HTR-8/SVneo (cell line): ENCODE results near the gene STMP1.

DNA sequence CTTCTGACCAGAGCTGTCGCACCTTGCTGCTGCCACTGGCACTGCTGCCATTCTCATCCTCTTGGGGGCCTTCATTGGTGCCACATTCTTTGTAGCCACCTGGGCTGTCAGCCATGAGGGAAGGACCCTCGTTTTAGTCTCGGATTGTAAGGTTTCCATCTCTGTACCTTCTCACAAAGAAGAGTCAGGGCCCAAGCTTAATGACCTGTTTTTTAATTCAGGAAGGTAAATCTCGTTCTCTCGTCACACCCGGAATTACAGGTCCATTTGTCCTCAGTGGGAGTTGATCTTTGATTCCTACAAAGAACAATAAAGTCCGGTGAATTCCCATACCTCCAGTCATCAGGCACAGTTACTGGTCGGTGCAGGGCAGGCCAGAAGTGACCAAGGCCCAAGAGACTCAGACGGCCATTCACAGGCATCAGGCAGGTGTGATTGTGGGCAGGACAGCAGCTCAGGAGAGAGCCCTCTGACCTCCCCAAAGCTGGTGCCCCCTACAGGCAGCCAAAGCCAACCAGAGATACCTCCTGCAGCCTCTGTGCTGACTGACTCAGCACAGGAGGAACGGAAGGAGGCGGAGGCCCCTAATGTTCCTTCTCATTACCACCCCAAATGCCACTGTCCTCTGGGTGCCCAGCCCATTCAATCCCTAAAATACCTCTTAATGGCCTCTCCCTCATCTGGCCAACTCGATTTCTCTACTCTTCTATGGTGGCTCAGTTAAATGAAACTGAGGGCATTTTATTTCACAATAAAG is 1.6 kb downstream of the CYREN start:
- RRBS: 100% methylated on average over 2 of the region's 12 CpGs

DNA sequence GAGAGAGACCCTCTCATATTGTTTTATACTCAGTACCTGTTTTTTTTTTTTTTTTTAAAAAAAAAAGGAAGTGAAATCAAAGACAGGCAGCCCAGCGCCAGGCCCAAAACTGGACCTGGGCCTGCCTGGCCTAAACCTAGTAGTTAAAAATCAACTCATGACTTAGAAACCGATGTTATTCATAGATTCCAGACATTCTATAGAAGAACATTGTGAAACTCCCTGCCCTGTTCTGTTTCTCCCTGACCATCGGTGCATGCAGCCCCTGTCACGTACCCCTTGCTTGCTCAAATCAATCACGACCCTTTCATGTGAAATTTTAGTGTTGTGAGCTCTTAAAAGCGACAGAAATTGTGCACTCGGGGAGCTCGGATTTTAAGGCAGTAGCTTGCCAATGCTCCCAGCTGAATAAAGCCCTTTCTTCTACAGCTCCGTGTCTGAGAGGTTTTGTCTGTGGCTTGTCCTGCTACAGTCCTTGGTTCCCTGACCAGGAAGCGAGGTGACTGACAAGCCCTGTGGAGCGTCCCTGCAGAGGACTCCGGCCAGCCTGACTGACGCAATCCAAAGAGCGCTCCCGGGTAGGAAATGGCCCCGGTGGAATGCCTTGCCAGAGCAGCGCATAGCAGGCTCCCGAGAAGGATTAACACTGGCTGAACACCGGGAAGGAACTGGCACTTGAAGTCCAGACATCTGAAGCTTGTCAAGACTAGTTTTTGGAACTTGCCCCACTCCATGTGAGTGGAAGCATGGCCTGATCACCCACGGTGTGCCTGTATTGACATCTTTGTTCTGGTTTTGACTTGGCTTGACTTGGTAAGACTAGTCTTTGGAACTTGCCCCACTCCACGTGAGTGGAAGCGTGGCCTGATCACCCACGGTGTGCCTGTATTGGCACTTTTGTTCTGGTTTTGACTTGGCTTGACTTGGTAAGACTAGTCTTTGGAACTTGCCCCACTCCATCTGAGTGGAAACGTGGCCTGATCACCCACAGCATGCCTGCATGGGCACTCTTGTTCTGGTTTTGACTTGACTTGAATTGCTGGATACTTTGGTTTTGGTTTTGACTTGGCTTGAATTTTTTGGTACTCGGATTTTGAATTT is 1.1 kb upstream of the CYREN start:
- RRBS: 97% methylated on average over 2 of the region's 25 CpGs

DNA sequence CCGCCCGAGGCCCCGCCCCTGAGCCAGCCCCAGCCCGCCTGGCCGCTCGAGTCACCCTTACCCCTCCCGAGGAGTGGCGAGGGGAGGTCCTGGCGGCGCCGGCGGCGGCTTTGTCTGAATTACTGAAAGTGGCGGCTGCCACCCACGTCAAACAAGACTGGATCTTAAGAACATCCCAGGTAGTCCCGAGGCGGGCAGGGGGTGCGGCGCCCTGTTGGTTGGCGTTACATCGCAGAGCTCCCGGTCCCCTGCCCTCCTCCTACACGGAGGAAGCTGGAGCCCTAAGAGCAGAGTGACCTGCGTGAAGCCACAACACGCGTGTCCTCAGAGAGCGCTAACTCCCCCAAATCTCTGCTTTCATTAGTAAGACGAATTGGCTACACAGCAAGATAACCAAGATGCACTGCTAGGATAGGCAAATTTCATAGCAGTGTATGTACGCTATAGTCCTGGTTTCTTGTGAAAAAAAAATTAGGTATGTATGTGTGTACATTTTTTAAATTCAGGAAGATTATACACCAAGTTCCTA is 408 bp upstream of the WDR91 start:
- RRBS: 1% methylated on average over 8 of the region's 29 CpGs

GRCh38 chr7:135662157-135662761 is at the start of gene STMP1:
Gene STMP1 (plus strand): TSS chr7:135662514.
- RRBS: 1% methylated on average over 23 of the region's 61 CpGs

- RRBS: no CpG with 5 or more reads among the region's 1 CpG
Measured at GRCh38 chr7:137347312-137347830, 3.8 kb upstream of the PTN start.

DNA sequence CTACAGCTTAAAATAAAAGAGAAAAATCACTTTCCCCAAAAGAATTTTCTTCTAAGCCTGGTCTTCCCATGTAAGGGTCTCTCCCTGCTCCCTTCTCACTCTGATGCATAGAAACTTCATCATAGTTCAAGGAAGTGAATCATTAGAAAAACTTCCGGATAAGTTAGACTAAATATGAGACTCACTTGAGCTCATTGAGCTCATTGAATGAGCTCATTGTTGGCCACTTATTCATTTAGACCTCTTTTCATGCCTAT is 236.3 kb upstream of the PTN start:
- RRBS: no CpG with 5 or more reads among the region's 1 CpG

GRCh38 chr7:137940171-137940800 is 61.6 kb downstream of the CREB3L2 start:
- RRBS: no CpG with 5 or more reads among the region's 6 CpGs

DNA sequence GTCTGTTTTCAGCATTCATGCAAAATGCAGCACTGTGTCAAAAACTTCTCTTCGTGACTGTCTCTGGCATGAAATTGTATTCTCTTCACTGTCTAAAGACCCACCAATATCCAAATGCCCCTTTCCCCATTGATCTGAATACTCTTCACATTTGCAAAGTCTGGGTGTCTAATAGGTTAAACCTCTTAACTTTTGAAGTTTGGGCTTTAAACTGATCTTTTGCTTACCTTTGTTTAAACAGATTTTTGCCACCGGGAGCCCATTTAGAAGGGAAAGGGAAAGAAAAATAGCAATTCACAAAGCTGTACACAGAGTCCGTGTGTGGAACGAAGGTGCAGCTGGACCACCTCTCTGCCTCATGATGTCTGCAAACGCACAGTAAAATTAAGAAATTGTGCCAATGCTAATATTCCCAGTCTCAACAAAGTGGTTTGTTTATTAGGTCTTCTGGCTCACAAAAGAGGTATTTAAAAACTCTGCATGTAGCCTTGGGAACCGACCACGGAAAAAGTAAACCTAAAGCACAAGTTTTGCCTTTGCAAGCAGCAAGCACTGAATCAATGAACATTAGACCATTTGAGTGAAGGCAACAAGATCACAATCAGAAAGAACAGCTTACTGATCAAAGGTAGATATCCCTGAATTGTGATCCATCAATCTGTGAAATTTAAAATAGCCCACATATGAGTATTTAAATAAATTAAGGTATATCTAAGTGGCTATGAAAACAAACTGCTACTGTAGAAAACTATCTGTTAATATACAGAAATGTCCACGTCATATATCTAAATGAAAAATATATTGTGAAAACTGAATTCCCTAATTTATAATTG is 57.7 kb downstream of the CREB3L2 start:
- RRBS: no CpG with 5 or more reads among the region's 8 CpGs

DNA sequence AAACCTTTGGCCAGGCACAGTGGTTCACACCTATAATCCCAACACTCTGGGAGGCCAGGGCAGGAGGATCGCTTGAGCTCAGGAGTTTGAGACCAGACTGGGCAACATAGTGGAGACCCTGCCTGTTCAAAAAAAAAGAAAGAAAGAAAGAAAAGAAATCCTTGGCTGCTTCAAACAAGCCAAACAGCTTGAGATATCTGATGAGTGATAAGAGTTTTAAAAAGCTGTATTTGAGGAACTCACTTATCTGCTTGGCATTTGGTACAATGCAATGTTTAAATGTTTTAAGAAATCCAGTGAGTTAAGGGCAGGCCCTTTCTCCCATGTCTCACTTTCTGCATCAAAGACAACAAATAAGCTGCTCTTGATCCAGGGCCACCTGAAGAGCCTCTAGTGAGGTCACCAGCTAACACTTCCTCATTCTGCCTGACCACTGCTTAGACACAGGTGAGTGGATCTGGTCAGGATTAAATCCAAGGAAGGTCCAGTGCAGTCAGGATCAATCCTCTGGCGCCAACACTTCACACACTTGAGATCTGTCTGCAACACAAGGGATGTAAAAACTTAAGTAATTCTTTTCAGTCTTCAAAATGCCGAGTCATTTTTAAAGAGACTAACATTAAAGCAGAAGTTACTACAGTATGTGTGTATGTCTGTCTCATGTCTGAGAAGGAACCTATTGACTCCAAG is 43.4 kb downstream of the CREB3L2 start:
- RRBS: no CpG with 5 or more reads among the region's 3 CpGs

- RRBS: no CpG with 5 or more reads among the region's 15 CpGs
Measured at GRCh38 chr7:137966848-137968145, 34.6 kb downstream of the CREB3L2 start.

- RRBS: no CpG with 5 or more reads among the region's 10 CpGs
Measured at GRCh38 chr7:137999838-138000751, 1.8 kb downstream of the CREB3L2 start.

DNA sequence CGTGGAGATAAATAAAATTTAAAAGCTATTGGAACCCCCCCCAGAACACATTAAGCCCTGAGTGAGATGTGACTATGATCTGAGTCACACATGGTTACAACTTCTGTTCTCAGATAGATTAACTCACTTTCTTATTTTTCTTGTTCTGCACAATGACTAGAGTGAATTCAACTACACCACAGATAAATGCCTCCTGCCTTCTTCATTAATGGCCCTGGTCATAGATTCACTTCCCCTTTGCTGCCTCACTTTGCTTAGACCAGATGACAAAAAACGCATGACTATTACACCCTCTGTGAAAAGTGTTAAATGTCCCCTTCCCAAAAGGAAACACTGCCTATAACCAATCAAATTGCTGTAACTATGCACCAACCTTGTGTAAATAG is 49.3 kb downstream of the AKR1D1 start:
- RRBS: no CpG with 5 or more reads among the region's 2 CpGs

- RRBS: no CpG with 5 or more reads among the region's 4 CpGs
Measured at GRCh38 chr7:138727732-138728104, 26.6 kb upstream of the SVOPL start.

GRCh38 chr7:138917069-138917815 is 63.9 kb downstream of the KIAA1549 start:
- RRBS: no CpG with 5 or more reads among the region's 25 CpGs

GRCh38 chr7:138979438-138980435 is 1.5 kb downstream of the KIAA1549 start:
- RRBS: no CpG with 5 or more reads among the region's 13 CpGs

GRCh38 chr7:139066005-139066616 is 30.3 kb upstream of the ZC3HAV1L start:
- RRBS: no CpG with 5 or more reads among the region's 14 CpGs

DNA sequence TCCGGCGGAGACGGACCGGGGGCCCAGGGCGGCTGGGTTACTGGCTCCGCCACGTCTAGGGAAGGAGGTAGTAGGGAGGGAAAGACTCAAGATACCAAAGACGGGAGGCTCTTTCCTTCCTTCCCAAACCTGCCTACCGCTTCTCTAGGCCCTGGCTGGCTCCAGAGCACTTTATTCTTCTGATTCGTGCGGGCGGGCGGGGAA is 1.1 kb downstream of the ZC3HAV1 start:
- RRBS: no CpG with 5 or more reads among the region's 13 CpGs

- RRBS: no CpG with 5 or more reads among the region's 4 CpGs
Measured at GRCh38 chr7:139365216-139366150, 5.8 kb downstream of the LUC7L2 start.

GRCh38 chr7:139434303-139434911 is 49.1 kb downstream of the KLRG2 start:
- RRBS: no CpG with 5 or more reads among the region's 13 CpGs

- RRBS: no CpG with 5 or more reads among the region's 4 CpGs
Measured at GRCh38 chr7:139737483-139737699, 40.4 kb downstream of the HIPK2 start.